Glomerular endothelial cell (primary cell): ENCODE measurements around a stretch of chr2.

DNA sequence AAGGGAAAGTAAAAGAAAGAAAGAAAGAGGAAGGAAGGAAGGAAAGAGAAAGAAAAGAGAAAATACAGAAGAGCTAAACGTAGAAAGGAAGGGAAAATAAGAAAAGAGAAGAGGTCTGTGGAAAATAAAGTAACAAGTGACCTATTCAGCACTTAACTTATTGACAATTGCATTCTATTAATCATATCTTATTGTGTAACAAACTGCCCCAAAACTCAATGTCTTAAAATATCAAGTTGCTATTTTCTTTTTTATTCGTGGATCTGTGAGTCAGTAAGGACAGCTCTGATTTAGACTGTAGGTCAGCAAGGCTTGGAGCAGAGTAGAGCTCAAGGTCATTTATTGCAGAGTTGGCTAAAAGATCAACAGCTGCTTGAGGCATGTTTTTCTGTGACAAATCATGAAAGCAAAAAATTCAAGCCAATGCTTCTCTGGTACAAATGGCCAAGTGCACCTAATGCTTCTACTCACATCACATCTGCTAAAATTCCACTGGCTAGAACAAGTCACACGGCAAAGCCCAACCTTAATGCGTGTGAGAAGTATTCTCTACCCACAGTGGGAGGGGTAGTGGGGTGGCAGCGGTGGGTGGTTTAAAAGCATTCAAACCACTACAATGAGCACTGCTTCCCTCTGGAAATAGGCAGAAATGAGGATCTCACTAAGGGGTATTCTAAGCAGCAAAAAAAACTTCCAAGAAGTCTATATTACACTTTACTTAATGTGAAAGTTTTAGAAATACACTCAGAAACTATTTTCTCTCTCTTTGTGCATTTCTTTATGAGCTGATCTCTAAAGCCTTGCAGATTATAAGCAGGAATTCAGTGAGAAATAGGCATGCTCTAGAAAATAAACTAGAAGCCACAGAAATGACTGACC, 497.7 kb upstream of the LRATD1 start:
- RAMPAGE, long total RNA, result no peak

- RAMPAGE, long total RNA, result no peak
Measured at GRCh38 chr2:14364686-14364885, 267.9 kb upstream of the LRATD1 start.

DNA sequence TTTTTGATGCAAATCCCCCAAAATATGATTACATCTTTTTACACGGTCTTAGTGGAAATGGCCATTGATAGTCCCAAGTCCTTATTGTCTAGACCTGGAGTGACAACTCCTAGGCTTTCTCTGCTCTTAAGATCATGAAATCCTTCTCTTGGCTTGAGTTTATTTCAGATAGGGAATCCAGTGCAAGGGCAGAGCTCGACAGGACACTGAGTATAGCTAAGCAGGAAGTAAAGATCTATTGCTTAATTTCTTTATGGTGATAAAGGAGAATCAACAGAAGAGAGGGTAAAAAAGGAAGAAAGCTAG, 74.2 kb upstream of the LRATD1 start:
- RAMPAGE, long total RNA, result no peak

DNA sequence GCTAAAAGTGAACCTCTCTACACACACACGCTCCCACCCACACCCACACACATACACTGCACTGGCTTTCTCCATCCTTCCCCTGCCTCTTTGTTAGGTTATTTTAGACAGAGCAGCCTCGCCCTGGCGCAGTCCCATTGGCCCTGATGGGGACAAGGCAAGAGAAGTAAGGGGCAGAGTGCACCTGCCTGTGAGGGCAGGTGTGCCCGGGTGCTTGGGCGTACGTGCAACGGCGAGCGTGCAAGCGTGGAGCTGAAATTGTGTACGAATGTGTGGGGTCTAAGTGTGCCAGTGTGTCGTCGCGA, 466 bp downstream of the LRATD1 start:
- RAMPAGE, long total RNA, result no peak

GRCh38 chr2:15604827-15605329, 13.2 kb downstream of the DDX1 start:
- RAMPAGE, long total RNA, result no peak

DNA sequence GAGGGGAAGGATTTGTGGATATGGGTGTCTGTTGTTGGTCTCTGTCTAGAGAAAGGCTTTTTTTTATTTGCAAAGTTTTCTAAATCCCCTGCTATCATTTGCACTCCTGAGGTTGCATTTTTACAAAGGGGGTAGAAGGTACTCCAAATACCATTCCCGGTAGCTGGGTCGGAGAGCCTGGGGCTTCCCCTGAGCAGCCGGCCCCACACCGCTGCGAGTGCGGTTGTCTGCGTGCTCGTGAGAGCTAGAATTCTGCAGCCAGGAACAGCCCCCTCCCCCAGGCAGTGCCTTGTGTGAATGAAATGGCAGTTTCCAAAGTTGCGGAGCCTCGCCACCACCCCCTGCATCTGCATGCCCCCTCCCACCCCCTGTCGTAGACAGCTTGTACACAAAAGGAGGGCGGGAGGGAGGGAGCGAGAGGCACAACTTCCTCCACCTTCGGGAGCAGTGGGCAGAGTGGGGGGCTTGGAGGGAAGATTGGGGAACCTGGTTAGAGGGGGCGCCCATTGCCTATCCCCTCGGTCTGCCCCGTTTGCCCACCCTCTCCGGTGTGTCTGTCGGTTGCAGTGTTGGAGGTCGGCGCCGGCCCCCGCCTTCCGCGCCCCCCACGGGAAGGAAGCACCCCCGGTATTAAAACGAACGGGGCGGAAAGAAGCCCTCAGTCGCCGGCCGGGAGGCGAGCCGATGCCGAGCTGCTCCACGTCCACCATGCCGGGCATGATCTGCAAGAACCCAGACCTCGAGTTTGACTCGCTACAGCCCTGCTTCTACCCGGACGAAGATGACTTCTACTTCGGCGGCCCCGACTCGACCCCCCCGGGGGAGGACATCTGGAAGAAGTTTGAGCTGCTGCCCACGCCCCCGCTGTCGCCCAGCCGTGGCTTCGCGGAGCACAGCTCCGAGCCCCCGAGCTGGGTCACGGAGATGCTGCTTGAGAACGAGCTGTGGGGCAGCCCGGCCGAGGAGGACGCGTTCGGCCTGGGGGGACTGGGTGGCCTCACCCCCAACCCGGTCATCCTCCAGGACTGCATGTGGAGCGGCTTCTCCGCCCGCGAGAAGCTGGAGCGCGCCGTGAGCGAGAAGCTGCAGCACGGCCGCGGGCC, 1.4 kb downstream of the MYCN start:
- RAMPAGE, long total RNA, result no peak

- RAMPAGE, long total RNA, result no peak
Measured at GRCh38 chr2:15989592-15990071, 49.3 kb downstream of the MYCN start.

GRCh38 chr2:16126561-16126944, 186.2 kb downstream of the MYCN start:
- RAMPAGE, long total RNA, result no peak

DNA sequence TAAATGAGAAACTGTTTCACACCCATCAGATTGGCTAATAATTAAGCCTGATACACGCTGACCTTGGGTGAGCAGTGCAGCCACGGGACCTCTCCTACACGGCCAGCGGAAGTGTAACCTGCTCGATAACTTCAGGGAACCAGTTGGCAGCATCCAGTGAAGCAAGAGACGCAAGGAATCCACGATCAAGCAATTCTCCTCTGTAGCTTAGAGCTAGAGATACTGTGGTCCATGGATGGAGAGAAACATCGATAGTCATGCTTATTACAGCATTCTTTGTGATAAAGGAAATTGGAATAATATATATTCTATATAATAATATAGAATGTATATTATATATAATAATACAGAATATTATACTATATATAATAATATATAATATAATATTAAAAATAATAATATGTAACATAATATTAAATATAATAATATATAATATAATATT, 202.7 kb downstream of the MYCN start:
- RAMPAGE, long total RNA, result no peak

GRCh38 chr2:16374503-16374961, 291.1 kb downstream of the CYRIA start:
- RAMPAGE, long total RNA, result no peak

- RAMPAGE, long total RNA, result no peak
Measured at GRCh38 chr2:16548383-16548957, 117.2 kb downstream of the CYRIA start.

GRCh38 chr2:16563945-16564510, 101.6 kb downstream of the CYRIA start:
- RAMPAGE, long total RNA, result no peak

GRCh38 chr2:16566212-16566411, 99.5 kb downstream of the CYRIA start:
- RAMPAGE, long total RNA, result no peak

DNA sequence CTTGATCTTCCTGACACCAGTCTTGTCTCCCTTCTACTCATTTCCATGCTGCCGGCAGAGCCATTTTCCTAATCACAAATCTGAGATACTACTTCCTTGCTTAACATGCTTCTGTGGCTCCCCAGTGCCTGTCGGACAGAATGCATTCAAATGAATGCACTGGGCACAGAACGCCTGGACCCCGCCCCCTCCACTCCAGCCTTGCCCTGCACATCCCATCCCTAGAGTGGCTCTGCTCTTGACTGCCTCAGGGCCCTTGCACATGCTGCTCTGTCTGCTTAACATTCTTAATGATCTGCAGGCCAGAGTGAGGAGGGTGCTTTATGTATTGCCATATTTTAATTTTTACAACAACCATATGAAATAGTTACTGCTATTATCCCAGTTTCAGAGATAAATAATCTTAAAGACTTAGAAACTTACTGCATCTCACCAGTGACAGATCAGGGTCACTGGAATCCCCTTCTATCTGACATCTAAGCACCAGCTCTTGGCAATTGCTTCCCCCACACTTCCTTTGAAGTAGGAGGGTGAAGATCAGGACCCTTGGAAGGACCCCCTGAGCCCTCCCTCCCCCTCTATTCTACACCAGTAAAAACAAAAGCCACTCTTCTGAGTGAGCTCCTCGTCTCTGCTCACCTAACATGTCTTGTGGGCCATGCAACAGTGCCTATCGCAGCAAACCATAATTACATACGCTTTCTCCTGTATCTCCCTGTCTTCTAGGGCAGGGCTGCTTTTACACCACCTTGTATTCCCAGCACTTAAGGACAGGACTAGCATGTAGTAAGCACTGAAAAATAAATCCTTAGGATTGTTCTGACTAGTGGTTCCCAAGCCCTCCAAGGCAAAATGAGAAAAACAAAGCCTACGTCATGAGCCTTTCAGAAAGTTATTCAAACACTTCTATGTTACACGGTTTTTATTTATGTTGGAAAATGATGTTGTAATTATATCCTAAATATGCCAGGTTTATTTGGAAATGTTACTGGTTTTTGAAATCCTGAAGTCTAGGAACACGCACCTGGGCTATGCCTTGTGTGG, 62.3 kb downstream of the CYRIA start:
- RAMPAGE, long total RNA, result no peak

GRCh38 chr2:16605843-16607080, 59.4 kb downstream of the CYRIA start:
- RAMPAGE, long total RNA, result no peak

GRCh38 chr2:16612499-16613068, 53.0 kb downstream of the CYRIA start:
- RAMPAGE, long total RNA, result no peak

- RAMPAGE, long total RNA, result no peak
Measured at GRCh38 chr2:16640772-16641750, 24.6 kb downstream of the CYRIA start.

DNA sequence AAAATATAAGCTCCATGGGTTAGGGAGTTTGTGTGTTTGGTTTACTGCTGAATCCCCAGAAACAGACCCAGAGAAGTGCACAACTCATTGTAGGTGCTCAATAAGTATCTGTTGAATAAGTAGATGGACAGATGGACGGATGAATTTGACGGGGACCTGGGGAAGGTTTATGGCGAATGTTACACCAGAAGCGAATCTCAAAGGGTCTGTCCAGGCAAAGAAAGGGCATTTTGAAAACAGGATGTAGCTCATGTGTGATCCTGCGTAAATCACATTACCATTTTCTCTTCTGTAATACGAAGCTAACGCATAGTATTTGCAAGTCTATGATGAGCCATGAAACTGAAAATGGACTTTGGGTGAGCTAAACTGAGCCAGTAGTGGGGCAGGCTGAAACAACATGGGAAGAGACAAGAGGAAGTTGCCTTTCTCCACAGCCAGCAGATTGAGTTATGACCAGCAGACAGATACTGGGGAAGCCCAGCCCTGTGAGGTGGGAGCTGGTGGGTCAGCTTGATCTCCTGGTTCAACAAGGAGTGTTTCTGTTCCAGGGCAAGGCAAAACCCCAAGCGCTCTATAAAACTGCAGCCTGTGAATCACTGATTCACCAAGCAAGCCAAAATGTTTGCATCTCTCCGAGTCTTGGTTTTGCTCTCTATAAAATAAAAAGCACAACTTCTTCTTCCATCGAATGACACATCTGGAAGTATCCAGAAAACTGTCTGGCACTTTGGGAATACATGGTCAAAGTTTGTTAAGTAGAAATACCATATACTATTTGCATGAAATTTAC, 11.9 kb downstream of the CYRIA start:
- RAMPAGE, long total RNA, result no peak

GRCh38 chr2:16658657-16659513, 6.7 kb downstream of the CYRIA start:
- RAMPAGE, long total RNA, result no peak

GRCh38 chr2:16704676-16704984, 39.0 kb upstream of the CYRIA start:
- RAMPAGE, long total RNA, result no peak